GM19240 (cell line): Measurements from ENCODE around the gene SNX9.

- RRBS, result no CpG with 5 or more reads among the region's 11 CpGs
Observed at GRCh38 chr6:156861484-156862610, 84.7 kb downstream of the ARID1B start.

GRCh38 chr6:157010631-157011177 is 233.5 kb downstream of the ARID1B start:
- RRBS, result no CpG with 5 or more reads among the region's 3 CpGs

GRCh38 chr6:157020277-157020727 is 243.1 kb downstream of the ARID1B start:
- RRBS, result no CpG with 5 or more reads among the region's 4 CpGs

GRCh38 chr6:157033139-157033924 is 256.2 kb downstream of the ARID1B start:
- RRBS, result no CpG with 5 or more reads among the region's 5 CpGs

DNA sequence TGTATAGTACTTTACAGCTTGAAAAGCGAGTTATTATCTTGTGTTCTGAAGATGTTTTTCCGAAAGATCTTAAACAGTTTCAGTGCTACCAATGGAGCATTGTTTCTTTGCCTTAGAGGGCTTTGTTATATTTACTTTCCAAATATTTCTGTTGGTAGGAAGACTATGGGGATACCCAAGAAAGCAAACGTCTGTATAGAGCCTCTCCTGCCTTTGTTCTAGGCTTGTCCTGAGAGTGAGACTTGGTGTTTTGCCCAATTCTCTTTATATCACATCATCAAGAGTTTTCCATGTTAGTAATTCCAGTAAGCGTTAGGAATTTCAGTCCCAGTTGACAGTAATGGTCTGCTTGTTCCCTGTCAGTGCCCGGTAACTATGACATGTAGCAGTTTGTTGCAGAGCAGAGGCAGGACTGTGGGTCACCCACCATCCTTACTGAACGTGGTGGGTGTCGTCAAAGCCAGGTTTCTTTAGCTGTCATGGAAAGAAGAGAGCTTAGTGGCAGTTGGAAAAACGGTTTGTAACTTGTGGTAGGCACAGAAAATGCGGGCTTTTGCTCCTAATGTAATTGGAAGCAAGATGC is 189.0 kb downstream of the TMEM242 start:
- RRBS, result no CpG with 5 or more reads among the region's 9 CpGs

DNA sequence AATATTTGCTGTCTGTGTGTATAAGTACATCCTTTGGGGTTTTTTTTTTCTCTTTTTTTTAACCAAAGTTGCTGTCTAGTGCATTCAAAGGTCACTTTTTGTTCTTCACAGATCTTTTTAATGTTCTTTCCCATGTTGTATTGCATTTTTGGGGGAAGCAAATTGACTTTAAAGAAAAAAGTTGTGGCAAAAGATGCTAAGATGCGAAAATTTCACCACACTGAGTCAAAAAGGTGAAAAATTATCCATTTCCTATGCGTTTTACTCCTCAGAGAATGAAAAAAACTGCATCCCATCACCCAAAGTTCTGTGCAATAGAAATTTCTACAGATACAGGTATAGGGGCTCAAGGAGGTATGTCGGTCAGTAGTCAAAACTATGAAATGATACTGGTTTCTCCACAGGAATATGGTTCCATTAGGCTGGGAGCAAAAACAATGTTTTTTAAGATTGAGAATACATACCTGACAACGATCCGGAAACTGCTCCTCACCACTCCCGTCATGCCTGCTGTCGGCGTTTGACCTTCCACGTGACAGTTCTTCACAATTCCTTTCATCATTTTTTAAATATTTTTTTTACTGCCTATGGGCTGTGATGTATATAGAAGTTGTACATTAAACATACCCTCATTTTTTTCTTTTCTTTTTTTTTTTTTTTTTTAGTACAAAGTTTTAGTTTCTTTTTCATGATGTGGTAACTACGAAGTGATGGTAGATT is 115.1 kb downstream of the TMEM242 start:
- RRBS, result no CpG with 5 or more reads among the region's 10 CpGs

DNA sequence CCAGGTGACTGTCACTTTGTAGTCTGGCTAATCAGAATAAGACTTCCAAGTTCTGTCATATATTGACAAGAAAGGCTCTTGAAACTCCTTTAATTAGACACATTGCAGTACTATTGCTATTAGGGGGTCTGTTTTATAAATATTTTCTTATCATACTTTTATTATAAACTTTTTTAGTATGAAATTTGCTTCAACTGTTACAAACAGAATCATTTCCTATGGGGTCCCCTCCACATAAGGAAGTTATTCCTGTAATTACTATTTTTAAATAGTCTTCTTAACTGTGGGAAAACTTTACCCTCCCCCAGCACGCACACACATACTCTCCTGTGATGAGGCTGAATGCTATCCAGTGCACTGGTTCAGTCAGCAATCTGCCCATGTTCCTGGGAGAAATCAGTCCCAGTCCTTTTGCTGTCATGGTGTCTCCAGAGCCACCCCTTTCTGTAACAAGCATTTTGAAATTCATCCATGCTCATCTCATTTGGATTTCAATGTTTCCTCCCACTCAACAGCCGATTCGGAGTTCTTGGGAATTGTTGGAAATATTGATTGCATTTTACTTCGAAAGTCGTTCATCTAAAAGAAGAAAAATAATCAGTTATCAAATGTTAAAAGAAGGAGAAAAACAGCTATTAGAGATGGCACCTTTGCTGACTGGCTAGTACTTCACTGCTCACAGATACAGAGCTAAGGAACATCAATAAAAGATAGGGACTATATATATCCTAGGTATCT is 30.7 kb downstream of the TMEM242 start:
- RRBS, result no CpG with 5 or more reads among the region's 5 CpGs

- RRBS, result no CpG with 5 or more reads among the region's 8 CpGs
Observed at GRCh38 chr6:157405842-157406321, 24.9 kb downstream of the ZDHHC14 start.

GRCh38 chr6:157486629-157487175 is 105.7 kb downstream of the ZDHHC14 start:
- RRBS, result no CpG with 5 or more reads among the region's 7 CpGs

DNA sequence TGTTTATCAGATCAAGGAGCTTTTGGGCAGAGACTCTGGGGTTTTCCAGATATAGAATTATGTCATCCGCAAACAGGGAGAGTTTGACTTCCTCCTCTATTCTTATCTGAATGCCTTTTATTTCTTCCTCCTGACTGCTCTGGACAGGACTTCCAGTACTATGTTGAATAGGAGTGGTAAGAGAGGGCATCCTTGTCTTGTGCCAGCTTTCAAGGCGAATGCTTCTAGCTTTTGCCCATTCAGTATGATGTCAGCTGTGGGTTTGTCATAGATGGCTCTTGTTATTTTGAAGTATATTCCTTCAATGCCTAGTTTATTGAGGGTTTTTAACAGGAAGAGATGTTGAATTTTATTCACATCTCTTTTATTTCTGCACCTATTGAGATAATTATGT is 198.8 kb downstream of the ZDHHC14 start:
- RRBS, result no CpG with 5 or more reads among the region's 2 CpGs

DNA sequence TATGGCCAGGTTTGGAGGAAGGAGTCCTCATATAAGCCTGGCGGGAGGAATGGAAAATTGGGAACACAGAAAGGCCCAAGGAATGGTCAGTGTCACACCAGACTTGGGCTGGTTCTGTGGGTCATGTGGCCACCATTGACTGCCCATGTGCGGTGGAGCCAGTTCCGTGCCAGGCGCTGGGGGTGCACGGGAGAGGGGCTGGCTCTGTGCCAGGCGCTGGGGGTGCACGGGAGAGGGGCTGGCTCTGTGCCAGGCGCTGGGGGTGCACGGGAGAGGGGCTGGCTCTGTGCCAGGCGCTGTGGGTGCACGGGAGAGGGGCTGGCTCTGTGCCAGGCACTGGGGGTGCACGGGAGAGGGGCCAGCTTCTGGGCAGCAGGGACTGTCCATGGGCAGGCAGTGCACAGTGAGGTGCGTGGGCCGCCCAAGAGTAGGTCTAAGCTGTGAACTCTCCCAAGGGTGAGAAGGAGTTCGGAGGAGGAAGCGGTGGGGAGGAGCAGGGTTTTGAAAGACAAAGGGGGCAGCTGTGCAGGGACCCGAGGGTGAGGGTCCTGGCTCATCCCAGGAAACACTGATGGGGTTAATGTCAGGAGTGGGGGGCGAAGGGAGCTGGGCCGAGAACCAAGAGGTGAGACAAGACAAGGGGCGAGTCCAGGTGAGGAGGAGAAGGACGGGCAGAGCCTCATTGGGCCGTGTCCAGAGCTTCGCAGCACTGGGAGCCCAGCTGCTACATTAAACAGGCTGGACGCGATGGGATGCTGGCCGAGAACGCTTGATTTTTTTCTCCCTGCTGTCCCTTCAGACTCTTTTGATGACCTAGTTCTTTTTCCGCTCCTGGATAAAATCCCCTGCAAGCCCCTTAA is 173.0 kb upstream of the SNX9 start:
- RRBS, result no CpG with 5 or more reads among the region's 28 CpGs

DNA sequence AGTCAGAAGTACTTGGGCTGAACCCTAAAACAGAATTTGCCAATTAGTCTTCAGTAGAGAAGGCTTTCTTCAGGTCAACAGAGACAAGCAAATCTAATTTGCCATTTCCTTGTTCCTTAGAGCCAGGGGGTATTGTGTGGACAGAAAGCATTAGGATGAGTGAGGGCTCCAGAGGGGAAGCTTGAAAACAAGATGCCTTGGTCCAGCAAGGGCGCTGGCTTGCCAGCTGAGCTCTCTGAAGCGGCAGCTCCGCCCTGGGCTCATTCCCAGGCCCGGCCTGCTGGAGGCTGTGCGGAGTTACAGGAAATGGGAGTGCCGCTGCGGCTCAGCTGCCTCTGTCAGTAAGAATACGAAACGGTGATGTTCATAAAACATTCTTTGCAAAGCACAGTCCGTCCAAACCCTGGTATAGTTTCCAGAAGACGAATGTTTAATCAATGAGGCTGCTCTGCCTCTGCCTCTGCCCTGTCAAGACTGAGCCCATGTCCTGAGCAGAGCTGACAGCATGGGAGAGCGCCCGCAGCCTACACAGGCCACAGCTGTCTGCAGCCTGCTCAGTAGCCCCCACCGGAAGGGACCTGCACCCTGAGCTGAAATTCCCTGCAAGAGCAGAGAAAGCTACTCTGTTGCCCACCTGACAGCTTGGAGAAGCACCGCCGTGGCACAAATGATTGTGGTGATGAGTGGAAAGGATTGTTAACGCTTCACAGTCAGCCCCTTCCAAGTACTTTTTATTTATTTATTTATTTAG is 153.3 kb upstream of the SNX9 start:
- RRBS, result no CpG with 5 or more reads among the region's 17 CpGs

- RRBS, result no CpG with 5 or more reads among the region's 11 CpGs
Observed at GRCh38 chr6:157760758-157761660, 62.0 kb upstream of the SNX9 start.

DNA sequence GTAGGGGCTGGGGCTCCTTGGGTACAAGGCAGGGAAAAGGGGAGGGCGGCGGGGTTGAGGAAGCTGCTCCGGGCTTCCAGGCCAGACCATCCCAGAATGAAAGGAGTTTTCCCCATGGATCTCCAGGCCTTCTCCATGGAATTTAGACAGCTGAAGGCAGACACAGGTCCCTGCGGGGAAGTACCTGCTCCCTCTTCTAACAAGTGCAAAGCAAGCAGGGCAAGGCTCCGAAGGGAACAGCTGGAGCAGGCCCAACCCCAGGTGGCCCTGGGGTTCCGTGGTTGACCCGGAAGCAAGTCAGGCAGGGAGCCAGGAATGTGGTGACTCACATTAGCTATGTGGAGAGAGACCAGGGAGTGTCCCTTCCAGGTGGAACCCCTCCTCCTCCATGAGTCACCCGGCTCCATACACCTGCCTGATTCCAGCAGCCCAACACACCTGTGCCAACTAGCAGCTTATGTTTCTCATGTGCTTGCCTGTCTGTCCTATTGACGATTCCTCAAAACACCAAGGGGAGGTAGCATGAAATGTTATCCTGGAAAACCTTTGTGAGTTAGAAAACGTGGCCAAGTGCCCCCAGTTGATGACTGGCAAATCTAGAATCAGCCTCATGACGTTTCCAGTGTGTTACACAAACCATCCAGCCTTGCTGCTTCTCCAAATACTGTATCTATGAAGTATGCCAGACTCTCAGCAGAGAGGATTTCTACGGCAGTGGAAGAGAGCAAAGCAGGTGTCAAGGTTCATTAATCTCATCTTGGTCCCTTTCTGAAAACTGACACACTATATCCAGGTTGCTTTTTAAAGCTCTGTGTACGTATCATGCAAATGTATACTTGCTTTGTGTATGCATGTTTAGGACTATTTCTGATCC is 59.6 kb upstream of the SNX9 start:
- RRBS, result 0% methylated on average over 2 of the region's 13 CpGs

DNA sequence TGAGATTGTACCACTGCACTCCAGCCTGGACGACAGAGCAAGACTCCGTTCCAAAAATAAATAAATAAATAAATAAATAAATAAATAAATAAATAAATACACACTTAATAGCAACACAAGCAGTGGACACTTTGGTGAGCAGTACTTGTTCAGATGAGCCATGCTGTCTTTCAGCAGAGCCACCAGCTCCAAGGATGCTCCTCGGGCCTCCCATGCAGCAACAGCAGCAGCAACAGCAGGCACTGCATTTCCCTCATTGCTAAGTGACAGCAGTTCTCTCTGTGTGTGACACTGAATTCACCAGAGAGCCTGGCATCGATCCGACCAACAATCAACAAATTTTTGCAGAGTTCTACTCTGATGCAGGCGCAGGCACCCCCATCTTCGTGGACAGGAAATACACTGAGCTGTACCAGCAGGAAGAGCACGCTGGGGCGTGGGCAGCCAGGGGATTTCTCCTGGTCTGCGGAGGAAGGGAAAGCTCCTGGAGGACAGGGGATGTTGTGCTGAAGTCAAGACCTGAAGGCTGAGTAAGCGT is 54.0 kb upstream of the SNX9 start:
- RRBS, result no CpG with 5 or more reads among the region's 11 CpGs

GRCh38 chr6:157822293-157823545 is at the start of gene SNX9:
Gene SNX9 (plus strand): TSS chr6:157823246.
- RRBS, result 5% methylated on average over 97 of the region's 146 CpGs

- RRBS, result no CpG with 5 or more reads among the region's 15 CpGs
Observed at GRCh38 chr6:157877516-157878601, 54.8 kb downstream of the SNX9 start.

DNA sequence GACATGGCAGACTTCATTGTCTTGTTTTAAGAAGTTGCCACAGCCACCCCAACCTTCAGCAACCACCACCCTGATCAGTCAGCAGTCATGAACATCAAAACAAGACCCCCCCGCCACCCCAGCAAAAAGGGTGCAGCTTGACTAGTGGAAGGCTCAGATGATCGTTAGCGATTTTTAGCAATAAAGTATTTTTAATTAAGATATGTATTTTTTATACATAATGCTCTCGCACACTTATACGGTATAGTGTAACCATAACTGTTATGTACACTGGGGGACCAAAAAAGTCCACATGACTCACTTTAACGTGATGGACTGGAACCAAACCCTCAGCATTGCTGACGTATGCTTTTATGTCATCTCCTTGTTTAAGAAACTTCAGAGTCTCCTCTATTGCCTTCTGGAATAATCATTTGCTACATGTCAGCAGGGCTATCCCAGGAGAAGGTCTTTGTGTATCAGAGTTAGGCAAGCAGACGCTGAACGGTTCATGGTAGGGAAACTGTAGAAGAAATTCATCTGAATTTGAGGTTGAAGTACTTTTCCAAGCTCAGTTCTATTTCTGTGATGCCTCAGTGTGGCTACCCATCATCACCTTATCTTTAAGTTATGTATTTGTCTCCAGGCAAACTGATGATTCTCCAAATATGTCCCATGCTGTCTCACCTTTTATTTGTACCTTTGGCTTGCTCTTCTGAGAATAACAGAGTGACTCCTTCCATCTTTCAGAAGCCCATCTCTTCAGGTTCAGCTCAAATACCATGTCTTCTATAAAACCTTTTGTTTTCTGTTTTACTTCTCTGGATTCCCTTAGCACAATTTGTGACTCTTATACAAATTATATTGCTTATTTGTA is 60.2 kb downstream of the SNX9 start:
- RRBS, result no CpG with 5 or more reads among the region's 9 CpGs

DNA sequence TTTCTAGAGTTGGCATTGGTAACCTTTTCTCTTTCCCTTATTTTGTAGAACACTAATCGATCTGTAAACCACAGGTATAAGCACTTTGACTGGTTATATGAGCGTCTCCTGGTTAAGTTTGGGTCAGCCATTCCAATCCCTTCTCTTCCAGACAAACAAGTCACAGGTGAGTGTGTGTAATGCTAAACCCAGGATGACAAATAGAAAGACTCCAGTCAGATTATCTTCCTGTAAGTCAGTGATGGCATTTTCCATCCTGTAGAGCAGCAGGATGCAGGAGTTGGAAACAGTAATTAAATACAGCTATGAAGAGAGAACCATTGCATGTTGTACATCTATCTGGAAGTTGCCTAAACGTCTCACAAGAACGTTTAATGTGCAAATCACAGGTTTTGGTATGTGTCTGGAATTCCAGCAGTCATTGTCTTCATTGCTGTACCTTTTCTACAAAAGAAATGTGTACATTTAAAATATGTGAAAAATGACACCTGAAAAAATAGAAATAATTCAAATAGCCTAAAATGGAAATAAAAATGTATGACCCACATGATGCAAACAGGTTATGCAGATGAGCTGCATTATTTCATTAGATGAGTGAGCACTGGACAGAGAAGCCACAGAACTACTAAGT is 71.7 kb upstream of the SYNJ2 start:
- RRBS, result no CpG with 5 or more reads among the region's 4 CpGs

- RRBS, result no CpG with 5 or more reads among the region's 8 CpGs
Observed at GRCh38 chr6:157966975-157967560, 14.6 kb upstream of the SYNJ2 start.